ENCODE measurements around the genes SNAP25, SPTLC3 and PCSK2.

DNA sequence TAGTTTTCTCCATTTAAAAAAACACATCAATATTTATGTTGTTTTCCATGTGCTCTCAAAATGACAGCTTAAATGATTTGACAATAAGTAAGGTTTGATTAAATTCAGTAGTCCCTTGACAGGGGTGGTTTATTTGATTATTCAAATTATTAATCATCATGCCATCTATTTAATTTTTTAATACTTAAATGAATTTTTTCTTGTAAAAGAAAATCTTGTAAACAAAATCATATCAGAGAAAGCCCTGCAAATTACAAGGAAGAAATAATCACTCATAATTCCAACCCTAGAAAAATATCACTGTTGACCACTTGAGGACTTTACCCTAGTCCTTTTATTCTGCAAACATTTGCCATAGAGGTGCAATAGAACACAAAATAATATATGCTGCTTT is 37.0 kb downstream of the ANKEF1 start:
- PRO-cap: no peak
- RAMPAGE, long total RNA, 4 experiments: no peak in any of the 4 experiments

- PRO-cap: no peak
- RAMPAGE, long total RNA, 4 experiments: no peak in any of the 4 experiments
Measured at GRCh38 chr20:10171635-10172925, 46.5 kb upstream of the SNAP25 start.

DNA sequence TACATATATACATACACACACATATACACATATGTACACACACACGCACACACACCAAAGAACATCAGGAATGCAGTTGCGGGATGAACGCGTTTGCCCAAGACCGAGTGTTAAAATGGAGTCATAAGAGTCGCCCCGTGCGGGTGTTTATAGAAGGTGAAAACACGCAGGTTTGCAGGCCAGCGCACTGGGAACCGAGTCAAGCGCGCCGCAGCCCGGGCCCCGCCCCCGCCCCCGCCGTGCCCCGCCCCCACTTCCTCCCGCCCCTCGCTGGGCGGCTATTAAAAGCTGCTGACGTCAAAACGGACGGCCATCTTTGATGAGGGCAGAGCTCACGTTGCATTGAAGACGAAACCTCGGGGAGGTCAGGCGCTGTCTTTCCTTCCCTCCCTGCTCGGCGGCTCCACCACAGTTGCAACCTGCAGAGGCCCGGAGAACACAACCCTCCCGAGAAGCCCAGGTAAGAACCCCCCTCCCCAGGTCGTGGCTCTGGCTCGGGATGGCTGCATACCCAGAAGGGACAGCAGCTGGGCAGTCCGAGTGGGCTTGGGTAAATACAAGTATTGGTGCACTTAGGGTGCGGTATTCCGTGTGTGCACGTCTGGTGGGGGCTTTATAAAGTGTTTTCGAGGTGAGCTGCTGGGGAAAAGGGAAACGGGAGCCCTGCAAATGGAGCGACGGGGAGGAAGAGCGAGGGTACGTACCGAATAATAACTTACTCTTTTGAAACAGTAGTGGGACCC is at the start of gene SNAP25:
Gene SNAP25 (plus strand): TSS at position 313 of the 743 bp plus-strand sequence.
- PRO-cap: bidirectional peak, plus-strand start at position 342 of the sequence, minus-strand start at position 174 of the sequence
- RAMPAGE, long total RNA, 4 experiments: start-site peak on the plus strand in 2 of 4 experiments, centred at positions 359 to 363 of the sequence, 12 to 23 reads per replicate

- PRO-cap: no peak
- RAMPAGE, long total RNA, 4 experiments: no peak in any of the 4 experiments
Measured at GRCh38 chr20:10219261-10219908, 755 bp downstream of the SNAP25 start.

DNA sequence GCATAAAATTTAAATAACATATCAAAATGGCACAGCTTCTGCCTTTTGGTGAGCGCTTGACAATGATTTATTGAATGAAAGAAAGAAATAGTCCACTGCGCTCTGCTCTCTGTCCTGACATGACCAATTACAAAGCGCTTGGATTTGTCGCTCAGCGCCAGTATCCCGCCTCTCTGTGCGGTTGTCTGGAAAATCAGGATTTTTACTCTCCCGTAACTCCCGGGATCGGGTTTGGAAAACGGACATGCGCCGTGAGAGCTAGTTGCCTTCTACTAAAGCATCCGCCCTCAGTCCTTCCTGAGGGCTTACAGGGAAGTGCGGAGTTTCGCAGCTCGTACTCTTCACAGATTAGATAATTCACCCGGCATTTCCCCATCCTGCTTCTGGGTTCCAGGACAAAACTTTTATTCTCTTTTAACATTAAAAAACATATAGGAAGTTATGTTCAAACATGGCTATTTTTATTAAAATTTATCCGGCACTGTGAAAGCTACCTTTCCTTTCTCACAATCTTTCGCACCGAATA is 428 bp upstream of the MKKS start:
- PRO-cap: unidirectional peak, plus-strand start at position 301 of the sequence
- RAMPAGE, long total RNA, 4 experiments: no peak in any of the 4 experiments

DNA sequence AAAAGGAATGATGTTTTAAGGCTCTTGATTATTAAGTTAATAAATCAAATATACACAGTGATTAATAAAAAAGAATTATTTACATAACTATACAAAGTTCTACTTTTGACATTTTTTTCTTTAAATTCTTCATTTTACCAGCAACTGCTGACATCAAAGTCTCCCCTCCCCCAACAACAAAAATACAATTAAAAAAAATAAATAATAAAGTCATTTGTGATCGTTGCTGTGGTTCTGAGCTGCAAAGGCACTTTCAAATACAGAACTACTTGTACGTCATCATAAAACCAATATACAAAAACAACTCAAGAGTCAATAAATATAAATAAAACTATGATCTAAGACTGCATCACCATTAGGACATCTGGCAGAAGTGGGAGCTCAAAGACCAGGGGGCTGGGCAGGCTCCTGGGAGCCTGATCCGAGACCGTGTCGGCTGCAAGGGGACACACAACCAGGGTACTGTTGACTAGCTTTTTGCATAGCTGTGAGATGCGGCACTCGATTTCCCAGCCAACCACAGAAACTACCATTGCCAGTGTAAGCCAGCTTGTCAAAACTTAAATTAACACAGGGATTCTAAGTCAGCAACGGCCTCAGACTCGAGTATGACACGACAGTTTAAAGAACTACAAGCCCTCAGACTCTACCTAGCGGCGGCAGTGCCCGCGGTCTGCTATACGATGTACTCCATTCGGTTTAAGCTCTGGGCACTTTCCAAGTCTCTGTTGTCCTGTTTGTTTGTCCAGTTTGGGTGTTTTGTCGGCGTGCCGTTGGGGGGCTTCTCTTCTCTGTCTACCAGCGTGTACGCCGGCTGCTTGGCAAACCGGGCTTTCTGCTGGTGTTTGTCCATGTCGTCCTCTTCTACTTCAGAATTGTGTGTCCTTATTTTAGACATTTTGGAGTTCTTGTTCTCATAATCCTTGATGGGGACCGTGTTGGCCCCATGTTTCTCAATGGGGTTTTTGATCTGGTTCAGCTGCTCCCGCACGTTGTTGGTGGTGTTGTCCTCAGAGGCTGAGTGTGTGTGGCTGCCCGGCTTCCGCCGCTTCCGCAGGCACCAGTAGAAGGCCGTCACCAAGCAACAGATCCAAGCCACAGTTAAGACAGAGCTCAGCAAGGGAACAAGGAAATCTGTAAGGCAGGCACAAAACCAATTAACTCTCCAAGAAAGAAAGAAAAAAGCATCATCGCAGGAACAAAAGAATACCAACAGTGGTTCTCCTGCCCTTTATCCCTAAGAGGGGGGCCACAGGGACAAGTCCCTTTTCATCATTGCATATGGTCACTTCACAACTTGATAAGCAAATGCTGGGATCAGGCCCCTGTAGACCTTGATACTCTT is 34.5 kb downstream of the JAG1 start:
- PRO-cap: unidirectional peak, plus-strand start at position 1,093 of the sequence
- RAMPAGE, long total RNA, 4 experiments: start-site peak on the minus strand in 1 of 4 experiments, centred at position 983 of the sequence, 22 reads per replicate

GRCh38 chr20:10643395-10643900 is 30.4 kb downstream of the JAG1 start:
- PRO-cap: no peak
- RAMPAGE, long total RNA, 4 experiments: no peak in any of the 4 experiments

GRCh38 chr20:10705720-10706312 is 32.0 kb upstream of the JAG1 start:
- PRO-cap: no peak
- RAMPAGE, long total RNA, 4 experiments: no peak in any of the 4 experiments

DNA sequence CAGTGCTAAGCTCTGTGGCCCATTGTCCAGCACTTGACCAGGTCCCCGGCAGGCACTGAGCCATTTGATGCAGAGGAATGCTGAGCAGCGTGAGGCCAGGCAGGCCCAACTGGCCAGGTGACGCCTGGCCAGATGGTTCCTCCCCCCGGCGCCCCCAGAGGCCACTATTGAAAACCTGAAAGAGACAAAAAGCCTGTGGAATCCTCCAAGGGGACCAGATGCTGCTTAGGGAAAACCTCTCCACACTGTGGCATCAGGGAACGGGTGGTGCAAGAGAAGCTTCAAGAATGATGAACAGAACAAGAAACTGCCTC is 597.6 kb upstream of the JAG1 start:
- PRO-cap: no peak
- RAMPAGE, long total RNA, 4 experiments: no peak in any of the 4 experiments

DNA sequence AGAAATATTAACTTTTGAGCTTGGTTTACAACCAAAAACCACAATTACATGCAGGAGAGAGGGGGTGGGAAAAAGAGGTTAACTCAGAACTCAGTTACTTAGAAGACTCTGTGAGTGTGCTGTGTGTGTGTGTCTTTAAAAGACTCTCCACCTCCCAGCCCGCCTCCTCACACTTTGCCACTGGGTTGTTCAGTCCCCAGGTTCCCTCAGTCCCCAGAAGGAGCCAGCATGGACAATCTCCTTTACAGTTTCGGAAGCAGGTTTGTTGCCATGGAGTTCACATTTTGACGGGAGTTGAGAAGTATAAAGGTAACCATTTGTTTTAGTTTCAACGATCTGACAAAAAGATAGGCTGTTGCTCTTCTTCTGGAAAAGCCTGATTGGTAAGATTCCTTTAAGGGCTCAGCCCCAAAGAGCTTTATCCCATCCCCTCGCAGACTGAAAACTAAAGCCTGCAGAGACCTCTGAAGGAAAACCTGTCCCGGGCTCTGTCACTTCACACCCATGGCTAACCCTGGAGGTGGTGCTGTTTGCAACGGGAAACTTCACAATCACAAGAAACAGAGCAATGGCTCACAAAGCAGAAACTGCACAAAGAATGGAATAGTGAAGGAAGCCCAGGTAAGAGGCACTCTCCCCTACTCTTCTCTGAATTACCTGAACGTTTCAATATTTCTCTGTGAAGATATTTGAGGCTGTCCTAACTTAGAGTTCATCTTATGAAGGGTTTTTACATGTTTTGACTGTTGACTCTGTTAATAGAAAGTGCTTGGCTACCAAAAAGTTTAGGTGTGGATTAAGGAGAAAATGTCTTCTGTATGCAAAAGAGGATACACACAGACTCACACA is at the start of gene SPTLC3:
Gene SPTLC3 (plus strand): TSS at position 209 of the 849 bp plus-strand sequence.
- PRO-cap: unidirectional peak, plus-strand start at position 209 of the sequence
- RAMPAGE, long total RNA, 4 experiments: start-site peak on the plus strand in 2 of 4 experiments, centred at positions 187 to 458 of the sequence, 12 to 19 reads per replicate

- PRO-cap: no peak
- RAMPAGE, long total RNA, 4 experiments: no peak in any of the 4 experiments
Measured at GRCh38 chr20:13754121-13754702, 30.5 kb downstream of the ESF1 start.

- PRO-cap: no peak
- RAMPAGE, long total RNA, 4 experiments: no peak in any of the 4 experiments
Measured at GRCh38 chr20:13769539-13770198, 15.1 kb downstream of the ESF1 start.

GRCh38 chr20:13782303-13783264 is 2.1 kb downstream of the ESF1 start:
- PRO-cap: no peak
- RAMPAGE, long total RNA, 4 experiments: start-site peak on the minus strand in 1 of 4 experiments, at chr20:13783161-13783184 at its widest, 165 reads per replicate

GRCh38 chr20:14334316-14334960 is 3.0 kb downstream of the FLRT3 start:
- PRO-cap: no peak
- RAMPAGE, long total RNA, 4 experiments: no peak in any of the 4 experiments

- PRO-cap: no peak
- RAMPAGE, long total RNA, 4 experiments: no peak in any of the 4 experiments
Measured at GRCh38 chr20:15614557-15615166, 958.6 kb downstream of the KIF16B start.

DNA sequence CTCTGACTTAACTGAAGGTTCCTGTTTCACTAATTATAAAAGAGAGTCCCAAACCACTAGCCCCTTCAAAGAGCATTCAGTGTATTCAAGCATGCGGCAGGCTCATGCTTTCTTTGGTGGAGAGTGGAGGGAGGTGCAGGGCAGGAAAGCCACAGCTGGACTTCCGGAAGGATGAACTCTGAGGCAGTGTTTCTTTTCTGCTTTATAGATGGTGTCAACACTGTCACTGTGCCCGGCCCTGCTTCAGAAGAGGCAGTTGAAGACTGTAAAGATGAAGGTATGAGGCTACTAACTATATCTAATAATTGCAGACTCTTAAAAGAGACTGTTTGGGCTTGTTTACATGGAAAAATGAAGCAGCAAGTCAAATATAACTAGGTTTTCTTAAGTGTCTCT is 636.0 kb downstream of the KIF16B start:
- PRO-cap: no peak
- RAMPAGE, long total RNA, 4 experiments: no peak in any of the 4 experiments

GRCh38 chr20:16574491-16575390 is 1.5 kb upstream of the KIF16B start:
- PRO-cap: unidirectional peak, plus-strand start at chr20:16574967; unidirectional peak, plus-strand start at chr20:16575056
- RAMPAGE, long total RNA, 4 experiments: no peak in any of the 4 experiments

- PRO-cap: no peak
- RAMPAGE, long total RNA, 4 experiments: no peak in any of the 4 experiments
Measured at GRCh38 chr20:17225747-17226422, 955 bp upstream of the PCSK2 start.

GRCh38 chr20:17226423-17227538 is at the start of gene PCSK2:
Gene PCSK2, plus strand, starts transcription at chr20:17227040.
- PRO-cap: bidirectional peak, plus-strand start at chr20:17227040, minus-strand start at chr20:17226813
- RAMPAGE, long total RNA, 4 experiments: start-site peak on the plus strand in 2 of 4 experiments, at chr20:17226991-17227078 at its widest, 18 to 46 reads per replicate

- PRO-cap: bidirectional peak, plus-strand start at chr20:17228166, minus-strand start at chr20:17228027
- RAMPAGE, long total RNA, 4 experiments: no peak in any of the 4 experiments
Measured at GRCh38 chr20:17227820-17228519, 1.1 kb downstream of the PCSK2 start.

Measured in esophagus muscularis mucosa (tissue), 4 donors.